T47D (cell line): ENCODE data around the gene RAI1.

- RRBS: no CpG with 5 or more reads among the region's 6 CpGs
These were observed 2.4 kb downstream of the UBB start for GRCh38 chr17:16383193-16383745.

GRCh38 chr17:16406850-16407856 is 8.2 kb upstream of the TRPV2 start:
- RRBS: 13% methylated on average over 7 of the region's 67 CpGs

- RRBS: no CpG with 5 or more reads among the region's 18 CpGs
These were observed 1.1 kb downstream of the TRPV2 start for GRCh38 chr17:16416100-16417263.

GRCh38 chr17:16745404-16746375 is 55.6 kb downstream of the CCDC144A start:
- RRBS: no CpG with 5 or more reads among the region's 31 CpGs

- RRBS: no CpG with 5 or more reads among the region's 14 CpGs
These were observed 139.2 kb downstream of the TNFRSF13B start for GRCh38 chr17:16832656-16833204.

- RRBS: no CpG with 5 or more reads among the region's 3 CpGs
These were observed 106.1 kb downstream of the TNFRSF13B start for GRCh38 chr17:16865801-16866157.

- RRBS: no CpG with 5 or more reads among the region's 7 CpGs
These were observed 10.3 kb upstream of the MPRIP start for GRCh38 chr17:17031952-17032416.

- RRBS: no CpG with 5 or more reads among the region's 5 CpGs
These were observed 5.2 kb downstream of the MPRIP start for GRCh38 chr17:17047181-17048129.

DNA sequence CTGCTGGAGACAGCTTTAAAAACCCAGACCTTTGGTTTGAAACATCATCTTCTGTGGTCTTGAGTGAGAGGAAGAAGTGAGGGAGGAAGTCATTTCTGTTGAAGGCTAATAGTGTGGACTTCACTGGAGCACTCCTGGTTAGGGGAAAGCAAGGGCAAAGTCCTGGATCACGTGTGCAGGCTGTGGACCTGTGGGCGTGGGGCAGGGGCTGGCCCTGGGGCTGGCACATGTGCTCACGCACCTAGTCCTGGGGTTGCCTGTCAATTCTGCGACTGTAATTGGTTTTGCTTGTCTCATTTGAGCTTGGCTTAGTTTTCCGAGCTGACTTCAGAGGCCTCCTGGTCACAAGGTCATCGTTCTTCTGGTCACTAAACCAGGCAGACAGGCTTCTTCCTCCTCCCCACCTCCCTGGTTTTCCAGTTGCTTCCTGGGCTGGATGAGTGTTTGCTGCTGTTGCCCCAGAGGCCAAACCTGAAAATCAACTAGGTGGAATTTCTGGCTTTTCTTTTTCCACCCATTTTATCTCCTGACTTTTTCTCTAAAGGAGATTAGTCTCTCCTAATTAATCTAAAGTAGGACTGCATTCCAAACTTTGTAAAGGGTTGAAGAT is 36.1 kb downstream of the MPRIP start:
- RRBS: no CpG with 5 or more reads among the region's 6 CpGs

- RRBS: no CpG with 5 or more reads among the region's 4 CpGs
These were observed 42.1 kb downstream of the MPRIP start for GRCh38 chr17:17084443-17084681.

- RRBS: no CpG with 5 or more reads among the region's 12 CpGs
These were observed 62.2 kb downstream of the MPRIP start for GRCh38 chr17:17104456-17104924.

DNA sequence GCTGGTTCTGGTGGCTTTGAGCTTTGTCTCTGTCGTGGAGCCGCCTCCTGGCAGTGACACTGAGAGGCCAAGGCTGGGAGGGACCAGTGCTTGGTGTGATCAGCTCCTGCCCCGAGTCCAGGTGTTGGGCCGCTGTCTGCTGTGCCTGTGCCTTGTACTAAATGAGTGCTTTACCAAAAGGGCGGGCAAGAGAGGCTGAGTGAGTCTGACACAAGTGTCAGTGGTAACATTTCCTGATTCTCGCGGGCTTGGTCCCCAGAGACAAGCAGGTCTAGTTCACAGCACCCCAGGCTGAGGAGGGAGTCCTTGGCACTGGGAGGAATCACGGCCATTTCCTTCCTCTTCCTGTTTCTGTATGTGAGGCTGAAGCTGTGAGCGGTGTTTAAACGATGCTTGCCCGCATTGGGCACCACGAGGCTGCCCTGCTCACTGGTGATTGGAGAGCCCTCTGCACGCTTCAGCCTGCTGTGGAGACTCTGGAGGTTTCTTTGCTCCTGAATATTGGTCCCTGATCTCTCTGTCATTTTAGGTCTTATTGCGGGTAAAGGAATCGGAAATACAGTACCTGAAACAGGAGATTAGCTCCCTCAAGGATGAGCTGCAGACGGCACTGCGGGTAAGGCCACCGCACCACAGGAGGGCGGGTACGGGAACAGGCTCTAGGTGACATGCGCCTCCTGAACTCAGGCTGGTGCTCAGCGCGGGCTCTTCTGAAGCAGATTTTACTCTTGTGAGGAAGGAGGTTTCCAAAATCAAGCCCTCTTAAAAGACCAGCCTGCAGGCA is 30.0 kb downstream of the PLD6 start:
- RRBS: no CpG with 5 or more reads among the region's 23 CpGs

DNA sequence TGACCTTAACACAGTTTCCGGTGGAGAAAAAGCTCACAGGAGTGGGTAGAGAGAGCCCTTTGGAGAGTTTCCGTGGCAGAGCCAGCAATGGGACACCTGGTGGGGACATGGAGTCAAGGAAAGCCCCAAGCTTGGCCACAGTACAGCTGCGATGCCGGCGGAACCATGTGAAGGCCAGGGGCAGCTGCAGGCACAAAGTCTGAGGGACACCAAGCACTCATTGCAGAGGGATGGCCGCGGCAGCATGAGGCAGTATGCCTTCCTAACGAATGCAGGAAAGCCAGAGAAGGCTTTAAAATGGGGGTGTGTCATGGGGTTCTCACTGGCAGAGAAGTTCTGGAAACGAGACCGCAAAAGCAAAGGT is 7.3 kb downstream of the FLCN start:
- RRBS: 94% methylated on average over 2 of the region's 10 CpGs

DNA sequence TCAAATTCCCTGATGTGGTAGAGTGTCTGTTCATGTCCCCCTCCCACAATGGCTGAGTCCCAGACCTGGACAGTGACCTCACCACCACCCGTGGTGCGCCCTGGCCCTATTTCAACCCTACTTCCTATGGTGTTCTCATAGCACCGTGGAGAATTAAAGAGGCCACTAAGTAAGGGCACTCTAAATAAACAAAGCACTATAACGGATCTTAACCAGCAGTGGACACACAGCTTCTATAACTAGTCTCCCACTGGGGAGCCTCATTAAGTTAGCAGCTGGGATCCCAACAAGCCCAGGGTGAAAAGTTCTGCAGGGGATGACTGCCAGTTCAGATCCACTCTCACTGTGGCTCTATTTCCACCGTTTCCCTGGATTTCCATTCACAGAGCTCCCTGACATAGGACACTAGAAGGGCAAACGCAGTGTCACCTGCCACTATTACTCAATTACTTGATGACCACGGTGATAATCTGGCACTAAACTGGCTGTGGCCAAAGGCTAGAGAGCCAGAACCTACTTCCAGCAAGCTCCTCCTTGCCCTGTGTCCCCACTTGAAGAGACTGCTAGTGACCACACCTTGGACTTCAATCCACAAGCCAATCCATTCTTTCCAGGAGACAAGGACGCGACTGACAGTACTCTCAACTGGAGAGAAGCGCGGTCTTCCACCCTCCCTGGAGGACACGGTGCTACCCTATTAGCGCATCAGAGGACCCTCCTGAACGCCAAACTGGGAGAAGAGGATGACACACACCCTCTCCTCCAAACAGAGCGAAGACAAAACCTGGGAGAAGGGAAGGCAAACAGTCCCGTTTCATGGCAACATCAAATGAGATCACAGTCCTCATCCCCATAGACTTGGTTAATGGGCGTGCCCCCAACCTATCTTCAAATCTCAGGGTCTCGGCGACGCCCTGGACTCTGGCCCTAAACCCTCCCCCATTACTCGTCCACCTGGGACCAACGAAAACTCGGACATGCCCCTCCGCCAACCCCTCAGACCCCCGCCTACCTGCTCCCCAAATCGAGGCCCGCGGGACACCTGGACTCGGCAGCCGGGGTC is 737 bp downstream of the FLCN start:
- RRBS: 9% methylated on average over 1 of the region's 30 CpGs

DNA sequence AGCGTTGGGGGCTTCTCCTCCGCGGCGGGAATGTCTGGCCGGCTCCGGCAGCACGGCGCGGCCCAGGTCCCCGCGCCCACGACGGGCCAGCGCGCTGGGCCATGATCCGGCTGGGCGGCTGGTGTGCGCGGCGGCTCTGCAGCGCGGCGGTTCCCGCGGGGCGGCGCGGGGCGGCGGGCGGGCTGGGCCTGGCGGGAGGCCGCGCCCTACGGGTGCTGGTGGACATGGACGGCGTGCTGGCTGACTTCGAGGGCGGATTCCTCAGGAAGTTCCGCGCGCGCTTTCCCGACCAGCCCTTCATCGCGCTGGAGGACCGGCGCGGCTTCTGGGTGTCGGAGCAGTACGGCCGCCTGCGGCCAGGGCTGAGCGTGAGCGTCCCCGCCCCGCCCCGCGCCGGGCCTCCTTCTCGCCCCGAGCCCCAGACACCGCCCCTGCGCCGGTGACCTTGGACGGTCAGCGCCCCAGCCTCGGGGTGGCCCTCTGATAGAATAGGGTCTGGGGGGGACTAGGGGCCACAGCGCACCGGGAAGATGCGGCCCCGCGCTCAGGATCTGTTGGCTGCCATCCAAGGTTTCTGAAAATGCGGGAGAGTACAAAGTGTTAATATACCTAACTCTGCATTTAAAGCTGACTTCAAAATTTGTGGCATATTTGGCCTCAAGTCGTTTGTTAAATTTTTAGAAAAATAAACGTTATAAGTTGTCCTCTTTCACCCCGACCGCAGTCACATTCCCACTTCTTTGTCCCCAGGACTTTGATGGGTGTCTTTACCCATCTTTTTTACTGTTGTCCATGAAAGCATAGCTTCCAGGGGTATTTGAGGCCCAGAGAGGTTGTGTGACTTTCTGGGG is 502 bp downstream of the NT5M start:
- RRBS: 2% methylated on average over 34 of the region's 78 CpGs

GRCh38 chr17:17304301-17305167 is 1.4 kb downstream of the NT5M start:
- RRBS: no CpG with 5 or more reads among the region's 12 CpGs

- RRBS: no CpG with 5 or more reads among the region's 11 CpGs
These were observed 84.9 kb downstream of the NT5M start for GRCh38 chr17:17387981-17388487.

DNA sequence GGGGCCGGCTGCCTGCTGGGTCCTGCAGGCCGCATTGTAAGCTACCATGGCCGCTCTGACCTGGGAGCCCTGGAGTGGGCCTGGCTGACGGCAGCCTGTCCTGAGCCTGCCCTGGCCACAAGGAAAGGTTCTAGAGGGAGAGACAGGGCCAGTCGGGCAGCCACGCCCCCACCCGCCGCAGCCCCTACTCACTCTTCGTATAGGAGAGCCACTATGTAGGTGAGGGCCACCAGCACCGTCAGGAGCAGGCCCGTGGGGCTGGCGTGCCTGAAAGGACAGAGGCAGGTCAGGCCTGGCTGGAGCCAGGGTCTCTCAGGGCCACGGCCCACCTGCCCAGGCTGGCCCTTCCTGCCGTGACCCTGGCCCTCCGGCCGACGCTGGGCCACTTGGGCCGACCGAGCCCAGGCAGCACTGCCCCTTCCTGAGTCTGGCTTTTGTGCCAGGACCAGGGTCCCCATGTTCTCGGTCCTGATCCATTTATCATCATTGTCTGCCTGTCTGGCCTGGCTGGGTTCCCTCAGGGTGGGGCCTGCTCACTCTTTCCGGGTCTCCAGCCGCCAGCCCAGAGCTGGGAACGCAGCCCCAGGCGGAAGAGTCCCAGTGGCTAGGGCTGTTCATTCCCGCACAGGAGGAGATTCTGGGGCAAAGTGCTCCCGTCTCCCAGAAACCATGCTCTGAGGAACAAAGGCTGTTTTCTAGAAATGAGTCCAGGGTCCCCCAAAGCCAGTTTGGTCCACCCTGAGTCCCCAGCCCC is 10.0 kb upstream of the RASD1 start:
- RRBS: no CpG with 5 or more reads among the region's 26 CpGs

- RRBS: no CpG with 5 or more reads among the region's 7 CpGs
These were observed 10.8 kb downstream of the PEMT start for GRCh38 chr17:17580596-17581177.

GRCh38 chr17:17681055-17681687 is at the start of gene RAI1:
TSS of gene RAI1 (plus strand) at chr17:17681458.
- RRBS: 1% methylated on average over 32 of the region's 78 CpGs